Pulmonary lymph node (tissue), 1 donor: ENCODE measurements around the gene STAT3.

DNA sequence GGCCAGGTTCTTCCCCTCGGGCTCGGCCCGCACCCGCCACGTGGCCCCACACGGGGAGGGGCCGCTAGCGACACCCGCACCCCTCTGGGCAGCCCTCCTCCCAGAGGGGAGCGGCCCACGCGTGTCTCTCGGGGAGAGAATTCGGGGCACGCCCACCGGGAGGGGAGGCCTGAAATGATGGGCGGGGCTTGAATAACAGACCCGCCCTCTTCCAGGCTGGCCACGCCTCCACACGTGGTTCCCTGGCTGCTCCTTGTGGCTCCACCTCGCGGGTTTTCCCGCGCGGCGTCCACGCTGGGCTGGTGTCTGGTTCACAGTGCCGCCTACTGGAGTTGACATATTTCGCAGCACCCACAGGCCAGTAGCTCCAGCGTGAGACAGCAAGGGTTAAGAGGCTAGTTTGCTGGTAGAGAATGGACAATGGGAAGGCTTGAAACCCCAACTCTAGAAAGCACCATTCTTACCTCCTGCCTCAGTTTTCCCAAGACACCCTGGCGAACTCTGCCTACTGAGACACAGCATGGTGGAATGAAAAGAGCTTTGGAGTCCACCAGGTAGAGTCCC is 300 bp upstream of the KCNH4 start:
- PRO-cap: no peak

- PRO-cap: no peak
These were observed 19.8 kb downstream of the STAT5A start for GRCh38 chr17:42308016-42308516.

GRCh38 chr17:42312029-42312839 is 23.9 kb downstream of the STAT5A start:
- PRO-cap: bidirectional peak, plus-strand start at chr17:42312415, minus-strand start at chr17:42312251; bidirectional peak, plus-strand start at chr17:42312597, minus-strand start at chr17:42312489

DNA sequence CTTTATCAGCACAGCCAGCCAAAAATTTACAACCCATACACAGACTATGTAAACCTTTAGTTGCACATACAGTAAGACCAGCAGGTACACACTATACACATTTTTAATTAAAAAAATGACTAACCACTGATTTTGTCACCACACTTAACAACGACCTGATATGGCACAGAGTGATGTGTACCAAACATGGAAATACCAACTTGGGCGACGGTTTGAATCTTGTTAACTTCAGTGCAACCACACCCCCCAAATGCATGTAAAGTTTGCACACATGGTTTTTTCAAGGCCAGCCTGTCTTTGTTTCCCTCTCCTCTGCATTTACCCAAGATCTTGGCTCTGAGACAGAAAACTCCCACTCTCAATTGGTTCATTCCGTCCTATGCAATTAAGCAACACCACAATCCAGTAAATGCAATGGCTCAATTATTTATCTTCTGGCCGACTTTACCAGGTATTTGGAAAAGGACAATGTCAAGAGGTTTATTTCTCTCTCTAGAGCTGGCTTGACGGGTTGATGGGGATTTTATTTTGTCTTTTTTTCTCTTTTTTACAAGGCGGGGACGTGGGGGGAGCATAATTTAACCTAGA is 1.1 kb downstream of the STAT3 start:
- PRO-cap: no peak

GRCh38 chr17:42388243-42389557 is at the start of gene STAT3:
Gene STAT3 (minus strand): TSS chr17:42388442.
- PRO-cap: unidirectional peak, minus-strand start at chr17:42388364; bidirectional peak, plus-strand start at chr17:42388861, minus-strand start at chr17:42388477; unidirectional peak, plus-strand start at chr17:42388972; bidirectional peak, plus-strand start at chr17:42389121, minus-strand start at chr17:42389063

GRCh38 chr17:42406869-42407944 is 15.8 kb downstream of the CAVIN1 start:
- PRO-cap: unidirectional peak, minus-strand start at chr17:42407616

- PRO-cap: no peak
These were observed 9.6 kb downstream of the CAVIN1 start for GRCh38 chr17:42413332-42413975.

DNA sequence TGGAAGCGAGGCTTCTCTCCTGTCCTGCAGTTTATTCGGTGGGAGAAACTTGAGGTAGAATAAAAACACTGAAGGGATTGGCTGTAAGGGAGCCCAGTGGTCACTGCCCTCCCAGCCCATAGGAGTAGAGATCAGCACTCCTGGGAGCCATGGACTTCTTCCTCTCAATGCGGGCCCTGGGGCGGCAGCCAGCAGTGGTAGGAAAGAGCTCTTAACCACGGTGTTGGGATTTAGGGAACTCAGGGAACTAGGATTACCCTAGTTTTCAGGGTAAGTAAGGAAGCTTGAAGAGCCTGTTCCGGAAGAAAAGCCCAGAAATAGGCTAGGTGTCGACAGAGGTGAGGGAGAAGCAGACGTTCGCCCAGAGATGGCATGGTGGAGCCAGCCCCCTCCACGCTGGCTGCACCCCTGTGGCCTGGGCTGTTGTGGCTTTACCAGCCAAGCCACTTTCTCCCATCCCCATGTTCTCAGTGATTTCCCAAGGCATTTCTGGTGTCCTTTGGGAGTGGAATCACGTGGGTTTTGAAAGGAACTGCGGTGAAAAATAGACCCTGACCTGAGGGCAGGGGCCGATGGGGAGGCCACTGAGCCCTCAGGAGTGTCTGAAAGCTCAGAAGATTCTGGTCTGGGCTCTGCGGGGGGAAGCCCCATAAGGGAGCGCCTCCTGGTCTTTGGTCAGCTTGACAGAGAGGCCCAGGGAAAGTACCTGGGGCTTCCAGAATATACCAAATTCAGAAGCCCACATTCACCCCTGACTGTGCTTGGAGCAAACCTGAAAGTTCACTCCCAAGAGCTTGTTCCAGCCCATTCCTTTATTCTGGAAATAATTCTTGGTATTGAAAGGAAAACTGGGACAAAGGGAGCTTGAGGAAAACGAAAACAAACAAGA is 23.5 kb upstream of the NAGLU start:
- PRO-cap: no peak

GRCh38 chr17:42518789-42519229 is 17.2 kb upstream of the NAGLU start:
- PRO-cap: no peak

GRCh38 chr17:42519230-42519564 is 16.8 kb upstream of the NAGLU start:
- PRO-cap: no peak

GRCh38 chr17:42519565-42520453 is 16.2 kb upstream of the NAGLU start:
- PRO-cap: bidirectional peak, plus-strand start at chr17:42519791, minus-strand start at chr17:42519699; bidirectional peak, plus-strand start at chr17:42520388, minus-strand start at chr17:42520109

GRCh38 chr17:42553865-42554147 is 1.1 kb downstream of the HSD17B1 start:
- PRO-cap: no peak

DNA sequence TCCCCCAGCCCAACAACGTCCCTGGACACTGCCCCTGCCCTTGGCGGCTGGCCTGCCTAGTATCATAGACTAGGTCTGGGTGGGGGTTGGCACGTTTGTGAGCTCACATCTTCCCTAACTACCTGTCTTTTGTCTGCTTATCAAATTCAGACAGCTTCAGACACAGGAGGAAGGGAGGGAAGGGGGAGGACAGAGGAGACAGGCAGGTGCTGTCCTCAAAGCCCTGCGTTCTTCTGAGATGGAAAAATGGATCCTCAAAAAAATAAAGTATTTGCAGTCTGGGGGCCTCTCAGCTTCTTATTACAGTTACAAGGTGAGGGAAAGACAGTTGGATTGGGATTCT is 718 bp downstream of the PSME3 start:
- PRO-cap: no peak

- PRO-cap: no peak
These were observed 1.7 kb upstream of the AOC2 start for GRCh38 chr17:42842380-42843413.

DNA sequence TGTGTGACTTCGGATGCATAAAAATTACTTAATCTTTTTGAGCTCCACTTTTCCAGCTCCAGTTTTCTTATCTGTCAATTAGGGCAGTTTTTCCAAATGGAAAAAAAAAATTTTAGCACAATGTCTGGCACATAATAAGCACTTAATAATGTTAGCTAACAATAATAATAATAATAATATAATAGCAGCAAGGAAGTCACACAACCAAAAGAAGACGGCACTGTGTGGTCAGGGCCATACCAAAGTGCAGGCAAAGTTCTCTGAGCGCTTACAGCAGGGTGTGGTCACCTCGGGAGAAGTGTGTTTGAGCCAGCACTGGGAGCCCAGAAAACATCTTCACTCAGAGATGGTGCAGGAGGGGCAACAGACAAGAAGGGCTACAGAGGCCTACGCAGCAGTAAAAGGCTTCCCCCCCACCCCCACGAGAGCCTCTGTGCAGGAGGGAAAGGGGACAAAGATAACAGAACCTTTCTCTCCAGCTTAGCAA is 2.9 kb downstream of the VAT1 start:
- PRO-cap: no peak

DNA sequence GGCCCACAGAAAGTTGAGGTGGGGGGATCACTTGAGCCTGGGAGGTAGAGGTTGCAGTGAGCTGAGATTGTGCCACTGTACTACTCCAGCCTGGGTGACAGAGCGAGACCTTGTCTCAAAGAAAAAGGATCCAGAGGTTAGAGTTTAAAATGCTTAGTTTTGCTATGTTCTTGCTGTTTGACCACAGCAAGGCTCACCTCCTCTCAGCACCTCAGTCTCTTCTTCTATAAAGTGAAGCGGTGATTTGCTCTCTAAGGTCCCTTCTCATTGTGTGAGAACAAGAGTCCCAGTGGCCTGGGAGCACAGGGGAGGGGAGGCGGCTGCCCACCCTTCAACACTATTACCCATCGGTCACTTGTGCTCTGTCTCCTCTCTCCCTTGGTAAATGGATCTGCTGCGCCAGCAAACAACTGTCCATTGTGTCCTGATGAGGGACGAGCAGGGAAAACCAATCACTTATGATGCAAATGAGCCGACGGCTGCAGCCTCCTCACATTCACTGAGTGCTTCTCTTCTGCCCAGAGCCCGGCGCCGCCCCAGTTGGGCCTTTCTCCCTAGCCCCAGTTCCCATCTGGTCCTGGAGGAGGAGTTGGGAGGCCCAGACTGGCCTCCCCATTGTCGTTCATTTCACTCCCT is 11.1 kb downstream of the RND2 start:
- PRO-cap: no peak

DNA sequence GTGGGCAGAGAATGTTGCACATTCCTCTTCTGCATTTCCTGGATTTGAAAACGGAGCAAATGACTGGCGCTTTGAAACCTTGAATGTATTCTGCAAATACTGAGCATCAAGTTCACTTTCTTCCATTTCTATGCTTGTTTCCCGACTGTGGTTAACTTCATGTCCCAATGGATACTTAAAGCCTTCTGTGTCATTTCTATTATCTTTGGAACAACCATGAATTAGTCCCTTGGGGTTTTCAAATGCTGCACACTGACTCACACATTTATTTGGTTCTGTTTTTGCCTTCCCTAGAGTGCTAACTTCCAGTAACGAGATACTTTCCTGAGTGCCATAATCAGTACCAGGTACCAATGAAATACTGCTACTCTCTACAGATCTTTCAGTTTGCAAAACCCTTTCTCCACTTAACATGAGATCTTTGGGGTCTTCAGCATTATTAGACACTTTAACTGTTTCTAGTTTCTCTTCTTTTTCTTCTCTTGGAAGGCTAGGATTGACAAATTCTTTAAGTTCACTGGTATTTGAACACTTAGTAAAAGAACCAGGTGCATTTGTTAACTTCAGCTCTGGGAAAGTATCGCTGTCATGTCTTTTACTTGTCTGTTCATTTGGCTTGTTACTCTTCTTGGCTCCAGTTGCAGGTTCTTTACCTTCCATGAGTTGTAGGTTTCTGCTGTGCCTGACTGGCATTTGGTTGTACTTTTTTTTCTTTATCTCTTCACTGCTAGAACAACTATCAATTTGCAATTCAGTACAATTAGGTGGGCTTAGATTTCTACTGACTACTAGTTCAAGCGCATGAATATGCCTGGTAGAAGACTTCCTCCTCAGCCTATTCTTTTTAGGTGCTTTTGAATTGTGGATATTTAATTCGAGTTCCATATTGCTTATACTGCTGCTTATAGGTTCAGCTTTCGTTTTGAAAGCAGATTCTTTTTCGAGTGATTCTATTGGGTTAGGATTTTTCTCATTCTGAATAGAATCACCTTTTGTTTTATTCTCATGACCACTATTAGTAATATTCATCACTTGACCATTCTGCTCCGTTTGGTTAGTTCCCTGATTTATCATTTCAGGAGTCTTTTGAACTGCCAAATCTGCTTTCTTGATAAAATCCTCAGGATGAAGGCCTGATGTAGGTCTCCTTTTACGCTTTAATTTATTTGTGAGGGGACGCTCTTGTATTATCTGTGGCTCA is 31.9 kb downstream of the BRCA1 start:
- PRO-cap: no peak

DNA sequence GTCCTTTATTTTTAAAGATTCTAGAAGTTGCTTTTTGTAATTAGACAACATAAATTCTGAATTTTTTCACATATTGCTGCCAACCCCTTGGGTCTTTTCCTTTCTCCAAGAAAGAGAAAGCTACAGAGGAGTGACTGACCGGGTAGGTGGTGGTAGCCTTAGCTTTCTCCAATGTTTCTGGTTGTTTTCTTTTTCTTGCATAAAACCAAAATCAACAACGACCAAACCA is 993 bp downstream of the BRCA1 start:
- PRO-cap: no peak

DNA sequence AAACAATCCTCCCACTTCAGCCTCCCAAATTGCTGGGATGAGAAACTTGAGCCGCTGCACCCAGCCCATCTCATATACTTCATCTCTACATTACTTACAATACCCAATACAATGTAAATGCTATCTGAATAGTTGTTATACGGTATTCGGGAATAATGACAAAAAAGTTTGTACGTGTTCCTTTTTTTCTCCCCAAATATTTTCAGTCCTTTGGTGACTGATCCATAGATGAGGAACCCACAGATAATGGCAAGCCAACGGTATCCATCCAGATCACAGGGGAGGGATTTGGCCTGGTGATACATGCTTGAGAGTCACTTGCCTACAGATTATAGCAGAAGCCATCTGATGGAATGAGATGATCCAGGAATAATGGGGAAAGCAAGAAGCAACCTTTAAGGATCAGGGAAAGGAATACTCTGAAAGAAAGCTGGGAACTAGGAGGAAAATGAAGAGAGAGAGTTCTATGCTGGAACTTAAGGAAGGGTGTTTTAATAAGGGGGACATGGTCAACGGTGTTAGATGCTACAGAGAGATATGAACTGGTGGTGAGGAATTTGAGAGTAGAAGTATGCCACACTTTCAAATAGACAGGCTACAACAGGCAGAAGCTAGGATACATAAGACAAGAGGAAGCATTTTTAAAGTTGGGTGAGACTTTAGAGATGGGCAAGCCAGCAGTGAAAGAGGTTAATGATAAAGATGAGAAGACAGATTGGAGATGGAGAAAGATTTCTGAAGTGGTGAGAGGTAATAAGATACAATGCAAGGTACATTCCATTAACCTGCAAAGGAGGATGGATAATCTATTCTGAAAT is 3.9 kb upstream of the TMEM106A start:
- PRO-cap: no peak

GRCh38 chr17:43213497-43214020 is 1.9 kb downstream of the TMEM106A start:
- PRO-cap: no peak